ENCODE measurements around the gene KCNA2.

DNA sequence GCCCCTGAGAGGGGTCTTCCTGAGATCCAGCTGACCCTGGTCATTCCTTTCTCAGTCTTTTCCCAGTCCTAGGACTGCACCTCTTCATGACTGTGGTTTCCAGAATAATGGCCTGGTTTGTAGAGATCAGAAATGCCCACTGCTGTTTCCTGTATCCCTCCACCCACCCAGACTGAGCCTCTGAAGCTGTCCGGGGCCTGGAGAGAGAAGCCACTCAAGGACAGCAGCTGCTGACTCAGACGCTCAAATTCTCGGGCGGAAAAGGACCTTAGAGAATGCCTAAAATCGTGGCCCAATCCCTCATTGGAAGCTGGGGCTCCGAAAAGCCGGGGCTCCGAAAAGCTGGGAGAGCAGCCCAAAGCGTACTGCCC, 7.9 kb upstream of the GPR61 start:
- PRO-cap: no peak

DNA sequence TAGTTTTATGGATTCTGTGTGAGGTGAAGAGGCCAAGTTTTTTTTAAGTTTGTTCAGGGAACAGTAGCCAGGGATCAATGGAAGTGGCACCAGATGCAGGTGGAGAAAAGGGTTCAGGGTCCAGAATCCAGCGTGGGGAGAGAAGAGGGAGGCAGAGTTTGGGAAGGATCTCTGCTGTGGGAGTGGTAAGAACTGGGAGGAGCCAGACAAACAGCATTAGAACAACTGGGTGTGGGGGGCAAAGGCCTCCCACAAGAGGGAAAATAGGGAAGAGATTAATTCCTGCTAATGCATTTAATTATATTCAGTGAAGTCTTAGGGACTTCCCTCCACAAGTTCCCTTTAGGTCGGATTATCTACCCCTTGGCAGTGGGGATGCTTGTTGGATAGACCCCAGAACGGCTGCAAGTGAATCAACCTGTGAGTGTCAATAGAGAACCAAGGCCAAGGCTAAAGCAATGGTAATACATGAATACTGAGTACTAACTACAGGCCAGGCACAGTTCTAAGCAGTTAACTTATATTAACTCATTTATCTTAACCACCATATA, 602 bp downstream of the GNAT2 start:
- PRO-cap: no peak

DNA sequence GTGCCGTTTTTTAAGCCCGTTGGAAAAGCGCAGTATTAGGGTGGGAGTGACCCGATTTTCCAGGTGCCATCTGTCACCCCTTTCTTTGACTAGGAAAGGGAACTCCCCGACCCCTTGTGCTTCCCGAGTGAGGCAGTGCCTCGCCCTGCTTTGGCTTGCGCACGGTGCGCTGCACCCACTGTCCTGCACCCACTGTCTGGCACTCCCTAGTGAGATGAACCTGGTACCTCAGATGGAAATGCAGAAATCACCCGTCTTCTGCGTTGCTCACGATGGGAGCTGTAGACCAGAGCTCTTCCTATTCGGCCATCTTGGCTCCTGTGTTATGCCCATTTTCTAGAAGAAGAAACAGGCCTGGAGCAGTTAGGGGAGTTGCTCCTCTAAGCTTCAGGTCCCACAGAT, 7.8 kb upstream of the GSTM3 start:
- PRO-cap: no peak

- PRO-cap: no peak
Measured at GRCh38 chr1:109756387-109757019, 7.2 kb downstream of the EPS8L3 start.

- PRO-cap: no peak
Measured at GRCh38 chr1:109783385-109783794, 19.7 kb upstream of the EPS8L3 start.

DNA sequence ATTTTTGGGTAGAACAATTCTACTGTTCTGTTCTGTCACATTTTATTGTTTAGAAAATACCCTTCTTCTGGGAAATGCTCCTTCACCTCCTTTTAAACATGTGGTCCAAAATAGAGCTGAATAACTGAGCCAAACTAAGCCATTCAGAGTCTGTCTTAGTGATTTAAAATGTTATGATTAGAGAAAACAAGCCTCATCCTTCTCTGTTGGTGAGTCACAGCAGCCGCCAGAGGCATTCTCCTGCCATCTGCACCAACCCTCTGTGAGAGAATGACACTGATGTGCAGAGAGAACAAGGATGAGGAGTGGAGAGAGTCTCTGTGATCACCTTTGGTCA, 38.5 kb upstream of the CSF1 start:
- PRO-cap: no peak

- PRO-cap: no peak
Measured at GRCh38 chr1:109892372-109892860, 18.2 kb upstream of the CSF1 start.

DNA sequence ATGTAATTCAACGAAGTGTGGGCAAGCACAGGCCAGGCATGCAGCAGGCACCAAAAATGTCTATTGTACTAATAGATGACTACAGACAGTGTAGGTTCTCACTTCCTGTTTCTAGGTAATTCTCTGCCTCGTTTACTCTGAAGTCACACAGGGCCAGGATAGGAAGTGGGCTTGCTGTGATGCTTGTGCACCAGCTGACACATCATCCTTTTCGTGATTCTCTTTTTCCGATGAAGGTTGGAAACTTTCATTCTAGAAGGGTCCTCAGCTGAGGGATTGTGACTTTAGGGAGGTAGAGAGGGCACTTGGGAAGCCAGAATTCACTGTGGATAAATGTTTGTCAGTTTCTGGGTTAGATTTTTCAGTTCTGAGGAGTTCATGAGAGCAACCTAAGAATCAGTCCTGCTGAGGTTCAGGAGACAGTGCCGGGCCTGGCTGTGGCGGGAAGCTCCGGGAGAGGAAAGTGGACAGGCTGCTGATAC, 4.4 kb upstream of the CSF1 start:
- PRO-cap: no peak

DNA sequence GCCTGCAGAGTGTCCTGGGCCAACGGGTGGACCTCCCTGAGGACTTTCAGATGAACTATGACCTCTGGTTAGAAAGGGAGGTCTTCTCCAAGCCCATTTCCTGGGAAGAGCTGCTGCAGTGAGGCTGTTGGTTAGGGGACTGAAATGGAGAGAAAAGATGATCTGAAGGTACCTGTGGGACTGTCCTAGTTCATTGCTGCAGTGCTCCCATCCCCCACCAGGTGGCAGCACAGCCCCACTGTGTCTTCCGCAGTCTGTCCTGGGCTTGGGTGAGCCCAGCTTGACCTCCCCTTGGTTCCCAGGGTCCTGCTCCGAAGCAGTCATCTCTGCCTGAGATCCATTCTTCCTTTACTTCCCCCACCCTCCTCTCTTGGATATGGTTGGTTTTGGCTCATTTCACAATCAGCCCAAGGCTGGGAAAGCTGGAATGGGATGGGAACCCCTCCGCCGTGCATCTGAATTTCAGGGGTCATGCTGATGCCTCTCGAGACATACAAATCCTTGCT, 16.6 kb downstream of the ALX3 start:
- PRO-cap: no peak

- PRO-cap: no peak
Measured at GRCh38 chr1:110055935-110056423, 14.5 kb downstream of the ALX3 start.

DNA sequence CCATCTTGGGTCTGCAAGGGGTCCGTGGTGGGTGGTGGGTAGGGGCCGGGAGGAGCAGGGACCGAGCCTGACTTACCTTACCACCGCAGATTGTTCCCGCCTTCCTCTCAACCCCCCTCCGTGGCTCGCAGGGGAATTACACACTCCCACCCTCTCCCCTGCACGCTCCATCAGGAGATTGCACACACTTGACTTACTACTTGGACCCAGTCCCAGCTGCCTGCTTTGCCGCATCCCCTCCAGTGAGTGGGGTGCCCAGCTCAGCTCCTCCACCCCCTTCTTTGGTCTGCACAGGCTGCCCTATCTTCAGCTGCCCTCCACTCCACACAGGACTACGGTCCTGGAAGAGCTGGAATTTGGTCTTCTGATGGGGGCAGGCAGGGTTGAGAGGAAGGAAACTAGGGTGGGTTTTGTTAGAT, 2.1 kb downstream of the KCNC4 start:
- PRO-cap: no peak

GRCh38 chr1:110346589-110347482, 7.7 kb downstream of the RBM15 start:
- PRO-cap: no peak

- PRO-cap: no peak
Measured at GRCh38 chr1:110384254-110384890, 6.5 kb downstream of the SLC16A4 start.

GRCh38 chr1:110413684-110414140, 6.2 kb upstream of the LAMTOR5 start:
- PRO-cap: no peak

- PRO-cap: no peak
Measured at GRCh38 chr1:110433694-110434189, 17.2 kb upstream of the PROK1 start.

DNA sequence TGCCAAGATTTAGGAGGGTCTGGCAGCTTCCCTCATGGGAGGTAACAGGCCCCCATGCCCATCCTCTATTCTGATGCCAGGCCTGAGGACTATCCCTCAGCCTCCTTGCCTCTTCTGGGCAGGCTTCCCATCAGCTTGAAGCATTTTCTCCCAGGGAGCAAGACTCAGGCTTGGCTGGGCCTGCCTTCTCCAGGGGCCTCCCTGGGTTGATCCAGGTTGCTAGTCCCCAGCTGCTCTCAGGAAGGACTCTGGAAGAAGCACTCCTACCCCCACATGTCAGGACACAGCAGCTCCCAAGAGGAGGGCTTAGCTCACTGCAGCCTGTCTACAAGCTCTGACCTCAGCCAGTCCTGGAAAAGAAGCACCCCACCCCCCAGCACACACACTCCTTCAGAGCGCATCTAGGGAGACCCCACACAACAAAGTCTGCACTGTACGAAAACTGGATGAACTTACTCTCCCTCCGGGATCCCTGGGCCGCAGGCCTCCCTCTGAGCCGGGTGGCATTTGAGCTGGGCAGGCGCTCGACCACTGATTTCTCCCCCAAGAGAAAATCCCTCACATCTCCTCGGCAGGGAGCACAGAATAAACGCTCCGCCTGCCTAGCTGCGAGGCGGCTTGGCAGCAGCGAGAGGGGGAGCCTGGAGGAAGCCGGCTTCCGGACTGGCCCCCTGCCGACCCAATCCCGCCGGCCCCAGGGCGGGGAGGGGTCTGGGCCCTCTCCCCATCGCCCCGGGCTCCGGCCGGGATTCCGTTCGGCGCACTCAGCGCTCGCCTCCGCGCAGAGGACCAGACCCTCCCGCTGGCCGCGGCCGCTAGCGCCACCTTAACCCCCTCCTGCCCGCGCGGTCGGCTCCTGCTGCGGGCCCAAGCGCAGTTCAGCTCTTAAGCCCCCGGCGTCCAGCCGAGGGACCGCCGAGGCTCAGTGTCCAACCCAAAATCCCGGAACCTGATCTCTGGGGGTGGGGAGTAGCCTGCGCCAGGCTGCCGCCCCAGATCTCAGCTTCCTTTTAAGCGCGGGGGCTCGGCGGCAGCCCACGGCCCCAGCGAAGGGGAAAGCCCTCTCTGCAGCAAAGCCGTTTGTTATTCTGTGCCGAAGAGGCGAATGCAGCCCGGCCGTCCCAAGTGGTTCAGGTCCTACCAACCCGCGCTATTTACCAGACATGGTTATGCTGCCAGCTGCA, at the start of gene KCNA2:
KCNA2 (minus strand) TSS at position 587 of the 1,184 bp plus-strand sequence.
- PRO-cap: no peak

GRCh38 chr1:110772191-110772627, 97.5 kb upstream of the KCNA3 start:
- PRO-cap: no peak

- PRO-cap: no peak
Measured at GRCh38 chr1:110848824-110849306, 24.1 kb upstream of the CD53 start.

DNA sequence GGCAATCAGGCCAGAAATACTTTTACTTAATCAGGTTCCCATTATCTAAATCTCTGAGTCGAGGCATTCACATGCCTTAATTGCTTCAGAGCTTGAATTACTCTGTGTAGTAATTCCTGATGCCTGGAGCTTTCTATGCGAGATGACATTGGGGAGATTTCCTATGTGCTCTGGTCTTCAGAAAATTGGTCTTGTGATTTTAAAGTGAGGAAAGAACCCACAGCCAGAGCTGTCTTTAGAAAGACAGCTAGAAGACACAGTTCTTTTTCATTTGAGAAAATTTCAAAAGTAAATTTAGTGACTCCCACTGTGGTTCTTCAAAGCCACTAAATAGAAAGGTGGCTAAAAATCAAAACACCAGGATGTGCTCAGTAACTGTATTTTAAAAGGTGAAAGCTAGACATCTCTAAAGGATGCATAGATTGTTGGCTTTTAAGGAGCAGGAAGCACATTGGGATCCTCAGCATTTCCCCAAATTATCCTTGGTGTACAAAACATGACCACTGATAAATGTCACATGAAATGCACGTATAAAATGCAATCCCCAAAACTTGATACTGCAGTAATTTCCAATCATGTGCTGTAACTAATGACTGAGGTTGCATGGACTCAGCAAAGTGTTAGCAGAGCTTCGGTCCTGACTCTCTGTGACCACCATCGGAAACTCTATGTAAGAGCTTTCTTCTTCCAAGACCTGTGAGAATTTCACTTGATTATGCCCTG, 634 bp downstream of the CD53 start:
- PRO-cap: no peak

- PRO-cap: no peak
Measured at GRCh38 chr1:110899380-110899813, 26.4 kb downstream of the CD53 start.

Data from tibial artery (tissue), 1 donor.